Cytotoxic T cell (primary cell): ENCODE data around the genes SNRPD2, DMWD, NANOS2 and IGFL3.

- PRO-cap, 2 experiments: no peak in any of the 2 experiments
Measured at GRCh38 chr19:45509937-45510516, 2.7 kb downstream of the VASP start.

DNA sequence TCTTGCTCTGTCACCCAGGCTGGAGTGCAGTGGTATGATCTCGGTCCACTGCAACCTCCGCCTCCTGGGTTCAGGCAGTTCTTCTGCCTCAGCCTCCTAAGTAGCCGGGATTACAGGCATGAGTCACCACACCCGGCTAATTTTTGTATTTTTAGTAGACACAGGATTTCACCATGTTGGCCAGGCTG lies 15.8 kb downstream of the VASP start:
- PRO-cap, 2 experiments: no peak in any of the 2 experiments

- PRO-cap, 2 experiments: no peak in any of the 2 experiments
Measured at GRCh38 chr19:45590755-45591337, 6.2 kb upstream of the OPA3 start.

GRCh38 chr19:45645202-45645905 lies 6.2 kb upstream of the EML2 start:
- PRO-cap, 2 experiments: no peak in any of the 2 experiments

DNA sequence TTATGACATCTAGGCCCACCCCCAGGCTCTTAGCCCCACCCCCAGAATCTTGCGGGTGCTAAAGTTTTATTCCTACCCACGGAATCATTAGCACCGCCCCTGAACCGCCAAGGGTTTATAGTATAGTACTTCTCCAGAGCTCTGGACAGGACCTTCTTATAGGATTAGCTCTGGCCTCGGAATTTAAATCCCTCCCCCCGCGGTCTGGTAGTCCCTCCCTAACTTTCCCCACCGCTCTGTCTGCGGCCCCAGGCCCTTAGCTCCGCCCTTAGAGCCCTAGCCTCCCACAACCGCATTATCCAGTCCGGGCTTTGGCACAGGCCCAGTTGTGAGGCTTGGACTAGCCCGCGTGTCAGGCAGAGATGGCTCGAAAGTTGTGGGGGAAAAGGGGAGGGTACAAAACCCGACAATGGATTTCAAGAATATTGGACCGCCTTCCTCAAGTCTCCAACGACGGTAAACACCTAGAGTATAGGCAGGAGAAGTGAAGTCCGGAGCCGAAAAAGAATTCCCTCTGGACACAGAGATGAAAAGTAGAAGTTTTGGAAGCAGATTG lies 6.8 kb upstream of the EML2 start:
- PRO-cap, 2 experiments: no peak in any of the 2 experiments

- PRO-cap, 2 experiments: no peak in any of the 2 experiments
Measured at GRCh38 chr19:45657743-45658234, 10.2 kb upstream of the GIPR start.

GRCh38 chr19:45687307-45687799 lies 4.4 kb downstream of the SNRPD2 start:
- PRO-cap, 2 experiments: no peak in any of the 2 experiments

GRCh38 chr19:45691802-45692137 lies at the start of gene SNRPD2:
Gene SNRPD2 (minus strand): TSS chr19:45691953.
- PRO-cap, 2 experiments: peak in 2 of 2 experiments; most common plus-strand start chr19:45692035 (in 1); most common minus-strand start chr19:45691934 (in 1)

GRCh38 chr19:45712052-45712866 lies 18.4 kb downstream of the FBXO46 start:
- PRO-cap, 2 experiments: no peak in any of the 2 experiments

GRCh38 chr19:45765312-45766455 lies 3.4 kb downstream of the SIX5 start:
- PRO-cap, 2 experiments: no peak in any of the 2 experiments

- PRO-cap, 2 experiments: peak in 2 of 2 experiments; most common plus-strand start chr19:45792378 (in 2); most common minus-strand start chr19:45792794 (in 2)
Measured at GRCh38 chr19:45791987-45793012, at the start of gene DMWD. Gene DMWD (minus strand): TSS chr19:45792845.

GRCh38 chr19:45863304-45863631 lies 321 bp upstream of the SYMPK start:
- PRO-cap, 2 experiments: peak in 1 of 2 experiments; most common plus-strand start chr19:45863385 (in 1)

DNA sequence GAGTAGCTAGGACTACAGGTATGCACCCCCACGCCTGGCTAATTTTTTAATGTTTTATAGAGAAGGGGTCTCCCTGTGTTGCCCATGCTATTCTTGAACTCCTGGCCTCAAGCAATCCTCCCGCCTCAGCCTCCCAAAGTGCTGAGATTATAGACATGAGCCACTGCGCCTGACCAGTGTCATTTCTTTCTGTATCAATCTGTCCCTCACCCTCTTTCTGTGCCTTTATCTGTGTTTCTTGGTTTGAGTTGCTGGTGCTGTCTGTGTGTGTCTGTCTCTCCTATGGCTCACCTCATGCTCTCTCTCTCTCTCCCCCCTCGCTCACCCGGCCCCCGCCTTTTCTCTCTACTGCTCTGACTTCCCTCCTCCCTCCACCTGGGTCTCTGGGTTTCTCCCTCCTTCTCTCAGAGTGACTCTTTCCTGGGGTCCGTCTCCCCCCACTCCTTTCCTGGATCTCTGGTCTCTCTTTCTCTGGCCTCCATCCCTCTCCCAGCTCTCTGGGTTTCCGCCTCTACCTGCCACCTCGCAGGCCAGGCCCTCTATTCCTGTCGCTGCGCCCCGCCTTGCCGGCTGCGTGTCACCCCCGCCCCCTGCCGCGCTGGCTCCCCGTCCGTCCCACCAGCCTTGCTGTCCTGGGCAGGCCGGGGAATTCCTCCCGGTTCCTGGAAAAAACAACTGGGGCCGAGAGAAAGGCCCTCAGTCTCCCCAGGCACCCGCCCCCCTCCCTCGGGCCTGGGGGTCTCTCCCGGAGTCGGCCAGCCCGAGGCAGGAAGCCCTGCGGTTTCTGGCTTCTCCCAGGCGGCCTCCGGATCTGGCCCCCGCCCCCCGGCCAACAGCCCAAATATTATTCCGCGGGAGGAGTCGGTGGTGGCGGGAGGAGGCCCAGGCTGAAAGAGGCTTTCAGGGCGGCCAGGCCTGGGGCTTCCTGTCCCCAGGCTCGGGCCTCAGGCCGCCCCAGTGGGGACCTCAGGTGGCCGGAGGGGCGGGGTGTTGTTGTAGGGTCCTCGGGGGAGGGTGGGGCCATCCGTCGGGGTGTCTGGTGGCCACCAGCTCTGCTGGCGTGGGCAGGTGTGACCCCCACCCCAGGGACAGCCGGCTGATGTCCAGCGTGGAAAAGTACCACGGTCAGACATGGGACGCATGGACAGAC lies 9.5 kb downstream of the IRF2BP1 start:
- PRO-cap, 2 experiments: no peak in any of the 2 experiments

- PRO-cap, 2 experiments: no peak in any of the 2 experiments
Measured at GRCh38 chr19:45877980-45878902, 7.7 kb downstream of the IRF2BP1 start.

- PRO-cap, 2 experiments: no peak in any of the 2 experiments
Measured at GRCh38 chr19:45885563-45885781, 469 bp downstream of the IRF2BP1 start.

DNA sequence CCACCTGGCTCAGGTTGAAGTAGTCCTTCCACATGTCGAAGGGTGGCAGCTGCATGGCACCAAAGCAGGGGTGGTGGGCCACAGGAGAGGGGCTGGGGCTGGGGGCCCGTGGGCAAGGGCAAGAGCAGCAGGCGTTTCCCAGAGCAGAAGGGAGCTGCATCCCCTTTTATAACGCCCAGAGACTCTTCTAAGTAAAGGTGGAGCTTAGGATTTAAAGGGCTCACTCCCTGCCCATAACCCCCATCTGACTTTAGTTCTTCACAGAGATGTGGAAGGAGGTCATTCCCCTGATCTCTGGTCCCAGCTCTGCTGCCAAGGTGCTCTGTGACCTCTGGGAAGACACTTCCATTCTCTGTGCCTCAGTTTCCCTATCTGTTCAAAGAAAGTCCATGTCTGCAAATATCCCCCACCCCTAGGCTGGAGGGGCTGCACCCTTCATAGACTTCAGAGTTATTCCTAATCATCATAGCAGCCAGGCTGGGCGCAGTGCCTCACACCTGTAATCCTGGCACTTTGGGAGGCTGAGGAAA lies at the start of gene NANOS2:
TSS of gene NANOS2 (minus strand) at position 140 of the 530 bp plus-strand sequence.
- PRO-cap, 2 experiments: no peak in any of the 2 experiments

GRCh38 chr19:45927514-45928150 lies 13.1 kb upstream of the NANOS2 start:
- PRO-cap, 2 experiments: no peak in any of the 2 experiments

GRCh38 chr19:45952837-45953640 lies 20.6 kb downstream of the NOVA2 start:
- PRO-cap, 2 experiments: no peak in any of the 2 experiments

DNA sequence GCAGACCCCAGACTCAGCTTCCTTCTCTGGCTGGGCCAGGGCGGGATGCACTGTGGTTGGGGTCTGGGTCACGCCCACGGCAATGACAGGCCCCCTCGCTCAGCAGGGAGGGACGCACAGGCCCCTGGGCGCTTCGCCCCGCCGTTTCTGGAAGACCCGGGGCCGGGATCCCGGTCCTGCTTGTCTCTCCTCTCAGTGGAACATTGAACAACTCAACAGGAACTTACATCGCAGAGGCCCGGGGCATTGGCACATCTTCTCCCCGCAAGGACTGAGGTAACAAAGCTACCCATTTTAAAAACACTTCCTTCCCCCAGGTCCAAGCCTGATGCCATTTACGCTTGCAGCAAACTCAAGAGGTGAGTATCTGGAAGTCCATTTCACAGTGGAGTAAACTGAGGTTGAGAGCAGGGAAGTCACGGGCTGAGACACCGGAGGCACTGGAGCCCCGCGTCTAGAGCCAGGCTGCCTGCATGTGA lies 340 bp upstream of the PGLYRP1 start:
- PRO-cap, 2 experiments: no peak in any of the 2 experiments

DNA sequence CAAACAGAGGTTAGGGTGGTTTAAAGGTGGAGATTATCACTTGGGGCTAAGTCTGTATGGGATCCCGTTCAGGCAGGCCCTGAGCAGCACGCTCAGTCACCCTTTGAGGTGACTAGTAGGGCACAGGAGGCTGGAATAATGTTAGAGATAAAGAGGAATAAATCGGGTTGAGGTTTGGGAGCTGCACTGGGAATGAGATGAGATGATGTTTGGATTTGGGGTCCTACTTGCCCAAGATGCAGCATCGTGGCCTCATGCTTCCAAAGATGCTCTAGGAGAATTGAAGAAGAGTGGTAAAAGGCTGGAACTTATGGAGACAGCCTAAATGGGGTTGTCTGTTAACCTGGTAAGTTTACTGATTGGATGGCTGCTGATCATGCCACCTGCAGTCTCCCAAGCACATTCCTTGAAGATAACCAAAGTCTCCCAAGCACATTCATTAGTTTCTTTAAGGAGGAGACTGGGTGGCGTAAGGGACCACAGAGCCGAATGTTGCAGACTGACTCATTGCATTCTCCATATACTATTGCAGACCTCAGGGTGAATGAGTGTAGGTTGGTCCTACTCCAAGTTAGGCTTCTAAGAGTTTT lies at the start of gene IGFL3:
TSS of gene IGFL3 (minus strand) at position 295 of the 590 bp plus-strand sequence.
- PRO-cap, 2 experiments: no peak in any of the 2 experiments